Neural progenitor cell (in vitro differentiated cells): Measurements from ENCODE around the genes ALKAL2 and EIPR1.

DNA sequence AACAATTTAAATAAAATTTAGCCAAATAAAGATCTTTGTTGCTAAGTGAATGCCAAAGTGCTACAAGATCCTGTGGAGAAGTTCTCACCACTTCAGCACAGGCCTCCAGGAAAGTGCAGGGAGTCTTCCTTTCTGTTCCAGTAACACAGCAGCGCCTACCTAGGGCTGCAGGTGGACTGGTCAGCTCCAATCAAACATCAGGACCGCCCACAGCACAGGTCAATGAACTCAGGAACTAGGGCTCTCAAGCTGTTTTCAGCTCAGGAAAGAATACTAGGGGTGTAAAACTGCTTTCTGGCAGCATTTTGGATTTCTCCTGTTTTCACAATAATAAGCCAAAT, 1.5 kb downstream of the FAM110C start:
- RAMPAGE, long total RNA = no peak

DNA sequence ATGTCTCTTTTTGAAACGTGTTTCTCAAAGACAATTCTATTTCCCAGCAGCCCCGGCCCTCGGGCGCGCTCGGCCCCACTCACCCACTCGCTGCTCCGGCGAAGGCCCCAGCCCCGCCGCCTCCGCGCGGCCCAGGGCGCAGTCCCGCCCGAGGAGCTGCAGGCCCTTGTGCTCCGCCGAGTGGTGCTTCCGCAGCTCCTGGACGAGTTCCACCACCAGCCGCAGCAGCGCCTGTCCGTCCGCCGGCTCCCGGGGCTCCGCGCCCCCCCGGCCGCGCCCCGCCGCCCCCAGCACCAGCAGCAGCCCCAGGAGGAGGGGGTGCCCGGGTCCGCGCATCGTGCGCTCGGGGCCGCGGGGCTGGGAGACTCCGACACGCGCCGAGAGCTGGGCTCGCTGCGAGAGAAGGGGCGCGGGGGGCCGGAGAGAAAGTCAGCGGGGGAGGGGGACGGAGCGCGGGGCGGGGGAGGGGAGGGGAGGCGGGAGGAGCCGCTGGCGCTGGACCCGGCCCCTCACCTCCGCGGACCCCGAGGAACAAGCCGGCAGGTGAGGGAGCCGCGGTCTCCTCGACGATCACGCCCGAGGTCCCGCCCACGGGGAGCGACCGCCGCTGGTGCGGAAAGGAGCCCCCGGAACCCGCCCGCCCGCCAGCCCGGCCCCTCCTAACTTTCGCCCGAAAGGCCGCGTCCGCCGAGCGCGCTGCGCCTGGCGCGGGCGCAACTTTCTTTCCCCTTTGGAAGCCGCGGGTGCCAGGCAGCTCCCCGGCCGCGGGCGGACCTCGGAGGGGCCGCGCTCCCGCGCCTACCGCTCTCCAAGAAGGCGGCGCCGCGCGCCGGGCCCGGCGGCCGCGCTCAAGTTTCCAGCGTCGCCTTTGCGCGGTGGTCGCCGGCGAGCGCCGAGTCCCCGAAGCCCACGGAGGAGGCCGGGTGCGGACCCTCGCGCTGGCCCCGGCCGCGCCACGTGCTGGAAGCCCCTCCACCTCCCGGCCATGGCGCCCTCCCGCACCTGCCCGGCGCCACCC, at the start of gene ALKAL2:
Gene ALKAL2, minus strand, starts transcription at position 592 of the 1,018 bp plus-strand sequence.
- RAMPAGE, long total RNA = no peak

- RAMPAGE, long total RNA = no peak
Observed at GRCh38 chr2:441329-441968, 153.6 kb upstream of the ALKAL2 start.

DNA sequence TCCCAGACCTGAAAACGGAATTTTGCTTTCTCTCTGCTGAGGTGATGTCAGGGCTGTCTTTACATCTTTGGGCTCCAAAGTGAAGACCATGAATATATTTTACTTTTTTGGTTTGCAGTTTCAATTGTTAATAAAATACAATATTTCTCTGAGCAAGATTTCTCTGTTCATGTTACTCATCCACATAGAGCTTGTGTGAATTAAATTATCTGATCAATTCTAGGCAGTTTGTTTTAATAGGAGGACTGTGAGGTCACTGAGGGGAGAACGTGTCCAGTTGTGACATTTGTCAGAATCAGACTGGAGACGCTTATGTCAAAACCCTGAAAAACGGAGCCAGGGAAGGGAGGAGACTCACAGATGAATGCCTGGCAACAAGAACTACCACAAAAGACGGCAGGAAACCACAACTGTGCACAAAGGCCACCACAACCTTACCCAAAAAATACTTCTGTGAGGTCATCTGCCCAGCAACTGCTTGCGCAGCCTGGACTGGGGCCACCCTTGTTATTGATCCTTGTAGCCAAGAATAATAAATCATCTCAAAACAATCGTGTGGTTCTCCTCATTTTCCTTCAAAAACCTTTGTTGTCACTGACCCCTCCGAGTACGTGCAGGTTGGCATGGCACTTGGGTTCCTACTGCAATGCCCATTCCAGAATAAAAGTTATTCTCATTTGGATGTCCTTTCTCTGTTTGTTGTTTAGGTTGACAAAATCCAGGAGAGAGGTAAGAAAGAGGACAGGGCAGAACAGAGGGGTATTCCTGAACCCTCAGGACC, 173.0 kb upstream of the ALKAL2 start:
- RAMPAGE, long total RNA = no peak

- RAMPAGE, long total RNA = no peak
Observed at GRCh38 chr2:691762-692117, 14.5 kb upstream of the TMEM18 start.

DNA sequence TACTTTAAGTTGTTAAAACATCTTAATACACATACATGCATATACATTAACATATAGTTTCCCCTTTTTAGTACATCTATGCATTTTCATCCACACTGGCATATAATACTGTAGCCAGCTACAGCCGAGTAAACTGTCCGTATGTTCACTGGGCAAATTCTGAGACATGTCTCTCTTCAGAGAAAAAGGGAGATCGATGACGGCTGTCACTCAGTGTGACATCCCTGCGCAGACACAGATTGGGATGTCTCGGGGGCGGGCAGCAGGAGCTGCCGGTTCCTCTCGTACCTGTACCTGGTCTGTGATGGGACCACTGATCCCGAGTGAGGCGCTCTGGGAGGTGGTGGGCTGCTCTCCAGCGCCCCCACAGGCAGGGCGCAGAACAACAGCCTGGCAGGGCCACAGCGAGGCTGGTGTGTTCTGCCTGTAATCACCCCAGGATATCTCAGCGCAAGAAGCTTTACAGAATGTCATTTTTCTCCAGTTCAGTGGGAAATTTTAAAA, 189.6 kb downstream of the SNTG2 start:
- RAMPAGE, long total RNA = no peak

DNA sequence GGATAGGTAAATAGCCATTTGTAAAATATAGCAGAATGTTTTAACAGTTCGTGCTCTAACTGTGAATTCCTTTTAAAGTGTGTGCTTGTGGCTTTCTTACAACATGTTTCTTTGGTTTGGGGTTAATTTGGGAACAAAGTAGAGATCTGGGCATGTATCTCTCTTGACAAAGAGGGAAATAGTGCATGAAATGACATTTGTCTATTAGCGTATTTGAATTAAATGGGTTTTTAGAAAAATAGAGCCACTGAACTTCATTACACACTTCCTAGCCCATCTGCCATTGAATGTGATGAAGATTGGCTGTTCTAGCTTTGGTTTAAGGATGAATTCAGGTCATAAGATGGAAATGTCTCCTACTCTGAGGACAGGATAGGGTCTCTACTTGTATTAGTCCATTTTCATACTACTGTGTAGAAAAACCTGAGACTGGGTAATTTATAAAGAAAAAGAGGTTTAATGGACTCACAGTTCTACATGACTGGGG, 202.1 kb upstream of the TPO start:
- RAMPAGE, long total RNA = no peak

GRCh38 chr2:1448782-1449195, 35.5 kb downstream of the TPO start:
- RAMPAGE, long total RNA = no peak

DNA sequence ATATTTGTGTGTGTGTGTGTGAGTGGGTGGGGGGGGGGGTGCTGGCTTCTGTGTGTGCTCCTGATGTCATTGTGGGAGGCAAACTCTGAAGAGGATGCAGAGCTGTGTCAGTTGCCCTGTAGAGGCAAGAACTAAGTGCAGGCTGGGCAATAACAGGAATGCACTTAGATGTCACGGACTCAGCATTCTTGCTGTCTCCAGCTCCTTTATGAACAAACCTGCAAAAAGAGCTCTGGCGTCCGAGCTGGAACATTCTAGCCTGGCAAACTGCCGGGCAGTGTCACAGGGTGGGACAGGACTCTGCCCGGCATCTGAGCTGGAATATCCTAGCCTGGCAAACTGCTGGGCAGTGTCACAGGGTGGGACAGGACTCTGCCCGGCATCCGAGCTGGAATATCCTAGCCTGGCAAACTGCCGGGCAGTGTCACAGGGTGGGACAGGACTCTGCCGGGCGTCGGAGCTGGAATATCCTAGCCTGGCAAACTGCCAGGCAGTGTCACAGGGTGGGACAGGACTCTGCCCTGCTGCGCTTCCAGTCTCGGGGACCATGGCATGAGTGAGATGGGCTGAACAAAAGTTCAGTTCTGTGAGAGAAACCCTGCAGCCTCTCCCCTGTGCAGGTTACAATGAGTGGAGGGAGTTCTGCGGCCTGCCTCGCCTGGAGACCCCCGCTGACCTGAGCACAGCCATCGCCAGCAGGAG, 80.1 kb downstream of the TPO start:
- RAMPAGE, long total RNA = no peak

DNA sequence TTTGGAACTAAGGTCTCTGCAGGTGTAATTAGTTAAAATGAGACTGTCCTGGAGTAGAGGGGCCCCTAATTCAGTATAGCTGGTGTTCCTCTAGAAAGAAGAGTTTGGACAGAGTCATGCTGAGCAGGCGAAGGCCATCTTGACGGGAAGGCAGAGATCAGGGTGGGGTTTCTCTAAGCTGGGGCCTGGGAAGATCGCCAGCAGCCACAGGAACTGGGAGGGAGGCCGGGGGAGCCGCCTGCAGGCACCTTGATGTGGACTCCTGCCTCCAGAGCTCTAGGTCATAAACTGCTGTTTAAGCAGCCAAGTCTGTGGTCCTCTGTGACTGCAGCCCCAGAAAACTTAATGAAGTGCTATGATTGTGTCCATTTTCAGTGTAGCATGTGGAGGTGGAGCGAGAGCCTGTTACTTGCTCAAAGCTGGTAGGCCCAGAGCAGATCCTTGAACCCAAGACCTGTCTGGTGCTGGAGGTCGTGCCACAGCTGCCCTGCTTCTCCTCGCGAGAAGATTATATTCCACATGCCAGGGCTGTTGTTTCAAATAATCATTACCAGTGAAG, 105.7 kb downstream of the TPO start:
- RAMPAGE, long total RNA = no peak

DNA sequence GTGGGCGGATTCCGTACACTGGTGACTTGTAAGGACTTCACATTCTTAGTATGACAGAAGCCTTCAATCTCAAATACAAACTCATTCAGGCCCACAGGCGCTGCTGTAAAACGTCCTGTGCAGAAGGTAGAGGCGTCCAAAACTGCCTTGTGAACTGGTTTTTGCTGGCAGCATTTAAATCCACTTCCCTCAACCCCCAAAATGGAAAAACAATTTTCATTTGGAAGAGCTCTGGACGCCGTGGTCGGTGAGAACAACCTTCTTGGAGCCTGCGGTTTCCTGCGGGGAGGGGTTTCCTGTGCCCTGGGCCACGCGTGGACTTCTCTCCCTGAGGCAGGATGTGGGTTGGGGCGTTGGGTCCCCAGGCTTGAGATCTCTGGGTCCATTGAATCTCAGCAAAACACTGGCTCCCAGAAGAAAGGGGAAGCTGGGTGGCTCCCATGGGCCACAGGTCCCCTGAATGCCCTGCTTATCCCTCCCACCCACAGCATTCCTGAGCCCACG, 151.1 kb downstream of the TPO start:
- RAMPAGE, long total RNA = no peak

DNA sequence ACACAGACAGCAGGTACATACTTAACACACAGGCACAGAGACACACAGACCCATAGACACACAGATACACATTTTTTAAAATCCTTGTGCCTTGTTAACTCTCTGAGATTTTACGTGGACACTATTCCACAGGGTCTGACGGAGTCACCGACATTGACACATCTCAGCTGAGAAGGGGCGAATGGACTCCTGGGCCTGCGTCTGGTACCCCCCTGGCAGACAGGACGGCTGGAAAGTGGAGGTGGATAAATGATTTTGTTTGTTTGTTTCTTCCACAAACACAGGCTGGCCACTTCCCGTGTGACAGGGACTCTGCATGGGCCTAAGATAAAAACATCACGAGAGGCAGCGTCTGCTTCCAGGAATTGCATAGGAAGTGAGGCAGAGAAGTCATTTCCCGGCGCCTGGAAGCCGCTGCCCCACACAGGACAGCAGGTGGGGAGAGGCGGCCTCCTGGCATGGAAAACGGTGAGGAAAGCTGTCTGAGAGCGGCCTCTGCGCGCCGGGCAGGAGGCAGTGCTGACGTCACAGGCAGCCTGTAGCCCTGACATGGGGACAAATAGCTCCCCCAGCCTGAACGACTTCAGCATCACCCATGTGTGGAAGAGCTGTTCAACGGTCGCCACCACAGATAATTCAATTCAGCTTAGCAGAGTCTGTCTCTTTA, 139.3 kb downstream of the PXDN start:
- RAMPAGE, long total RNA = no peak

- RAMPAGE, long total RNA = no peak
Observed at GRCh38 chr2:1631541-1632215, 112.6 kb downstream of the PXDN start.

DNA sequence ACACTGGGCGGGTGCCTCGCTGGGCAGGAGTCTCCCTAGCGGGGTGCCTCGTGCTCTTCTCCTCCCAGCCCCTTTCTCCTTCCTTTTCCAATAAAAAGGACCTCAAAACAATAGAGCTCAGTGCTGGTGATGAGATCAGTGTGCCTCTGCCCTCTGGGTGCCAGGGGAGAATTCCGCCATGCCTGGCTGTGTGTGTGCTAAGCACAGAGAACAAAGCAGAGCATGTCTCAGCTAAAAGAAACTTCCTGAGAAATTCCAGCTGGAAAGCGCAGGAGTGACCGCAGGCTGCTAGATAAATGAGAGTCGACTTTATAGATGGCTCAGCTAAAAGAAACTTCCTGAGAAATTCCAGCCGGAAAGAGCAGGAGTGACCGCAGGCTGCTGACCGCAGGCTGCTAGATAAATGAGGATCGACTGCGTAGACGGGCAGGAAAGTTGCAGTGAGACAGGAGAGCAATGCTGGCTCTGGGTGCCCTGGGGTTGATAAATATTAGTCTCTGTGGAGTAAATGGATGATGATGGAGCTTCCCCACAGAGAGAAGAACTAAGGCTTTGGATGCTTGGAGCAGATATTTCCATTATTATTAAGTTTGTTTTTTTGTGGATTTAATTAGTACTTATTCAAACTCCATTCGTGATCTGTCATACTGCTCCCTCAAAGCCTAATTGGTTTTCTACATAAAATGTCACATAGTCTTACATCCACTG, 11.5 kb upstream of the PXDN start:
- RAMPAGE, long total RNA = no peak

GRCh38 chr2:1816052-1816786, 71.9 kb upstream of the PXDN start:
- RAMPAGE, long total RNA = no peak

DNA sequence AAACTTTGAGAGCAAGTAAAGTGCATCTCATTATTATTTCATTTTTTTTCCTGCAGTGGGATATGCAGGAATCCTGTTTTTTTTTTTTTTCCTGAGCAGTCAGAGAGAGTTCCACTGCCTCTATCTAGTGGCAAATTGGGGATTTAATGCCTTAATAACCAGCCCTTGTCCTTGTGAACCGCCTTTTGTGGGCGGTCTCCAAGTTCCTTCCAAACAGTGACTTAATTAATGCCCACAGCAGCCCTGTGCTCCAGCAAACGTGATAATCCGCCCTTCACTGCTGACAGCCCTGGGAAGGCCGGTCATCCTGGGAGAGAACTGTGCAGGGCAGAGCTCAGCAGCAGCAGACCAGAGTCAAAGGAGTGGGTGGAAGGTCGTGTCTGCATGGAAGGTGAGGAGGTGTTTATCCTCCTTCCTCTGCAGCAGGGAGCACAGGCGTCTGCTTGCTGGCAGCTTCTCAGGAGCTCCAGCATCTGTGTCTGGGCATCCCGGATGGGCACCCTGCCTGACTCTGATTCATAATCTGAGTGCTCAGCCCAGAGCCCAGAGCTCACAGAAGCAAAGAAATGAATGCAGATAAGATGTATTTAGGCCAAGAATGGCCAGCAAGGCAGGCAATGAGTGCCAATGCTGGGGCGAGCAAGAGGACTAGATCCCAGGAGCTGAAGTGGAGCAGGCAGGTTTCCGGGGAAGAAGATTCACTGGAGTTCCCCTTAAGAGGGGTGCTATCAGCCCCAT, 270.0 kb upstream of the PXDN start:
- RAMPAGE, long total RNA = no peak

DNA sequence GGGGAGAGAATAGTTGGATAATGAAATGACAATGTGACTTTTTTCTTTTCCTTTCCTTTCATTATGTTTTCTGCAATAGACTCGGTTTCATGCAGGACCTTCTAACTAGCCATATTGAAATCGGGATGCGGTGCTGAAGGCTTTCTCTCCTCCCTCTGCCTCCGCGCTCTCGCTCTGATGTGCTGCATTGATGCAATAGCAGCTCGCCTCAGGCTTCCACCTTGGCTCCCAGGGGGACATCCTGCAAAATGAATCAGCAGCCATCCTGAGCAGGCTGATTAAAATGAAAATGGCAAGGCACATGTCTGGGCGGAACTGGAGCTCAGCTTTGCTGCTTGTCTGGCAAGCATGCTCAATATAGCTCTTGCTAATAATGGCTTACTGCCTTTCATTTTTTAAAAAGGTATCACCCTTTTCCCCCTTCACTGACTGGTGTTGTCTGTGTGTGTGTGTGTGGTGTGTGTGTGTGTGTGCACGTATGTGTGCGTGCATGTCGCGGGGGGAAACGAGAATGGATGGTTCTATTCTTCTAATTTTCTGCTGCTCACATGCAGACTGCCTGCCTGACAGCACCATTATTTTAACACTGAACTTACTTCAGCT, 853 bp upstream of the MYT1L start:
- RAMPAGE, long total RNA = no peak

DNA sequence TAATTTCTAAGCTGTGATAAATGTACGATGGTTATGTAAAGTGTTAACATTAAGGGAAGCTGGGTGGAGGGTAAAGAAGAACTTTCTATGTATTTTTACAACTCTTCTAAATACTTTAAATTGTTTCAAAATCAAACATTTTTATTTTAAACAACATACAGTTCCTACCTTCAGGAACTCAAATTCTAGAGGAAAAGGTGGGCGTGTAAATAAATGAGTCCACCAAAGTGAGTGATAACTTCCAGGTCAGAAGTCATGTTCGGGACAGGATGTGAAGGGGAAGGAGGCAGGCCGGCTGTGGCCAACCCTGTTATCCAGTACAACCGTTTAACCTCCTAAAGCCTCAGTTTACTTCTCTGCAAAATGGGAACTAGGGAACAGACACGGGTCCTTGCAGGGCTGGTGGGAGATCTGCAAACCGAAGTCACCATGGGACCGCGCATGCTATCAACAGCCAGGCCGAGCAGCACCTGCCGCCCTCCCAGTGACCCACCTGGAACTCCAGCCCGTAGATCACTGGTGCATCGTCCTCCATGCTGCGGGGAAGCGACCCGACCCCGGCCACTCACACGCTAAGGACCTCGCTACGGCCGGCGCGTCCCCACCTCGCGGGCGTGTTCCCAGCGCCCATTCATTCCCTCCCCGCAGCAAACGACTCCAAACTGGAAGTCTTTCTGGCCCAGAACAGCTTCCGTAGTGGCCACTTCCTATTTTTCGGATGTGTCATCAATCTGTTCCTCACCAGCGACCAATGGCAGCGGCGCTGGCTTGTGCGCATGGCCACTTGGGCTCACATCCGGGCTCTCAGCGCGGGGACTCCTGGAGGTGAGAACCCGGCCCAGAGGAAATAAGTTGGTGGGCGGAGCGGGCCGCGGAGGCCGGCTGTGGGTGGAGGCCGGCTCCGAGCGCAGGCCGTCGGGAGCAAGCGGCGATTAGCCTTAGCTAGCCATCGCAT, at the start of gene EIPR1:
Gene EIPR1, minus strand, starts transcription at position 664 of the 955 bp plus-strand sequence.
- RAMPAGE, long total RNA = no peak

GRCh38 chr2:3403724-3403965, 24.2 kb downstream of the TRAPPC12 start:
- RAMPAGE, long total RNA = no peak

DNA sequence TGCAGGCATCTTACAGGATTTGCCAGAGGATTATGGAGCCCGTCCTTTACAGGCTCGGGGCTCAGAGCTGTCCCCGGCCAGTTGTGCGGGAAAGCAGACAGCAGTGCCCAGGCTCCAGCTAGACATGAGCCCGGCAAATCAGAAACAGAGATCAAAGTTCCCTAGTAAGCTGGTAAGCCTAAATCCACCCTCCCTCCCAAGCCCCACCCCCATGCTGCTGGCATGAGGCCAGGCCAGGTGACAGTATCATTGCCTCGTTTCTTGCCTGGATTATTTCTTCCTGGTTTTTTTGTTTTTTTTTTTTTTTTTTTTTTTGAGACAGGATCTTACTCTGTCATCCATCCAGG, 38.7 kb downstream of the ADI1 start:
- RAMPAGE, long total RNA = no peak